Measurements from ENCODE around the genes DMXL2 and RAB27A.

GRCh38 chr15:51538201-51538675 lies 84.3 kb downstream of the DMXL2 start:
- PRO-cap, 2 experiments: no peak in any of the 2 experiments

GRCh38 chr15:51622262-51623345 lies at the start of gene DMXL2:
Gene DMXL2, minus strand, starts transcription at chr15:51622771.
- PRO-cap, 2 experiments: peak in 1 of 2 experiments; most common plus-strand start chr15:51623044 (in 1); most common minus-strand start chr15:51622988 (in 1)

DNA sequence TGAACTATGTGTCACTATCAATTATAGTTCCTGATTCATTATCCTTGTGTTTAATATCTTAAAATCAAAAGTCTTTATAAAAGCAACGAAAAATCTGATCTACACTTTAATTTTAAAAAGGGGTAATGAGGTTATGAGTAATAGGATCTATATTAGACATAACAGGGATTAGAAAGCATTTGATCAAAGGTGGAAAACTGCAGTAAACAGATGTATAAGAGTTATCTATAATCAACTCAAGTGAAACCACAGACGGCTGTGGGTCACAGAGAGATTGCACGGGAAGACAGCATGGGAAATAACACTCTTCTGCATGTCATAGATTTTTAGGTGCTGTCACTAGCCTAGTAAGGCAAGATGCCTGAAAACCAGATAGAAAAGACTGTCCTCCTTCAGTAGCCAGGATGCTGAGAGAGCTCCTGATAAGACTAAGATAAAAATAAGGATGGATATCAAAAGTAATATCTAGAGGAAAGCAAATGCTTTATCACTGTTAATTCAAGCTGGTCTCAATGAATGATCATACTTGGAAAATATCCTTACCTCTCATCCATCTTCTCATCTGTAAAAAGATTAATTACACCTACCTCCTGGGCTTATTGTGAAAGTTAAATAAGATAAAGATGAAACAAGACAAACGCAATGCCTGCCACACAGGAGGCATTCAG lies 1.8 kb downstream of the LYSMD2 start:
- PRO-cap, 2 experiments: no peak in any of the 2 experiments

- PRO-cap, 2 experiments: no peak in any of the 2 experiments
These were observed 12.3 kb downstream of the GNB5 start for GRCh38 chr15:52178946-52179149.

GRCh38 chr15:52293443-52294228 lies 2.0 kb downstream of the MYO5C start:
- PRO-cap, 2 experiments: no peak in any of the 2 experiments

- PRO-cap, 2 experiments: no peak in any of the 2 experiments
These were observed 36.4 kb downstream of the ATOSA start for GRCh38 chr15:52642565-52643332.

- PRO-cap, 2 experiments: no peak in any of the 2 experiments
These were observed 1.6 kb upstream of the ATOSA start for GRCh38 chr15:52680656-52681313.

- PRO-cap, 2 experiments: no peak in any of the 2 experiments
These were observed 37.2 kb downstream of the ONECUT1 start for GRCh38 chr15:52752884-52753339.

- PRO-cap, 2 experiments: no peak in any of the 2 experiments
These were observed 2.1 kb downstream of the ONECUT1 start for GRCh38 chr15:52787924-52788599.

DNA sequence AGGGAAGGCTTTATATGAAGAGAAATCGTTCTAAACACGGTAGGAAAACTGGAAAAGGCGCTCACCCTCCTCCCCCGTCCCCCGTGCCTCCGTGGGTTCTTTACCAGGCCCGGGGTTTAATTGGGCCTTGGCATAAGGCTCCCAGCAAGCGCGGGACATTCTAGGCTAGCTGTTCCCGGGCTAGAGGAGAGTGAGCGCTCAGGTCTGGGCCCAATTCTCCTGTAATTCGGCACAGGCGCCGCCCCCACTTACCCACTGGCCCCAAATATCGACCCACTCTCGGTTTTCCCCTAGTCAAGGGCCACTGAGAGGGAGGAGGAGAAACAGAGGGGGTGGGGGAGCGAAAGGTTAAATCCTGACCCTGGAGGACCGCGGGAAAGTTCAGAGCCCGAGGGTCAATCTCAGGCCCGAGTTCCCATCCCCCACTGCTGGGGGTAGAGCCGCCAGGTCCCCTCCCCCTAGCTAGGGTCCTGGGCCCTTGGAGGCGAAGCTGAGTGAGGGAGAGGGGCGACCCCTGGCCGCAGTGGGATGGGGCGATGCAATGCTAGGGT lies 8.4 kb upstream of the ONECUT1 start:
- PRO-cap, 2 experiments: no peak in any of the 2 experiments

DNA sequence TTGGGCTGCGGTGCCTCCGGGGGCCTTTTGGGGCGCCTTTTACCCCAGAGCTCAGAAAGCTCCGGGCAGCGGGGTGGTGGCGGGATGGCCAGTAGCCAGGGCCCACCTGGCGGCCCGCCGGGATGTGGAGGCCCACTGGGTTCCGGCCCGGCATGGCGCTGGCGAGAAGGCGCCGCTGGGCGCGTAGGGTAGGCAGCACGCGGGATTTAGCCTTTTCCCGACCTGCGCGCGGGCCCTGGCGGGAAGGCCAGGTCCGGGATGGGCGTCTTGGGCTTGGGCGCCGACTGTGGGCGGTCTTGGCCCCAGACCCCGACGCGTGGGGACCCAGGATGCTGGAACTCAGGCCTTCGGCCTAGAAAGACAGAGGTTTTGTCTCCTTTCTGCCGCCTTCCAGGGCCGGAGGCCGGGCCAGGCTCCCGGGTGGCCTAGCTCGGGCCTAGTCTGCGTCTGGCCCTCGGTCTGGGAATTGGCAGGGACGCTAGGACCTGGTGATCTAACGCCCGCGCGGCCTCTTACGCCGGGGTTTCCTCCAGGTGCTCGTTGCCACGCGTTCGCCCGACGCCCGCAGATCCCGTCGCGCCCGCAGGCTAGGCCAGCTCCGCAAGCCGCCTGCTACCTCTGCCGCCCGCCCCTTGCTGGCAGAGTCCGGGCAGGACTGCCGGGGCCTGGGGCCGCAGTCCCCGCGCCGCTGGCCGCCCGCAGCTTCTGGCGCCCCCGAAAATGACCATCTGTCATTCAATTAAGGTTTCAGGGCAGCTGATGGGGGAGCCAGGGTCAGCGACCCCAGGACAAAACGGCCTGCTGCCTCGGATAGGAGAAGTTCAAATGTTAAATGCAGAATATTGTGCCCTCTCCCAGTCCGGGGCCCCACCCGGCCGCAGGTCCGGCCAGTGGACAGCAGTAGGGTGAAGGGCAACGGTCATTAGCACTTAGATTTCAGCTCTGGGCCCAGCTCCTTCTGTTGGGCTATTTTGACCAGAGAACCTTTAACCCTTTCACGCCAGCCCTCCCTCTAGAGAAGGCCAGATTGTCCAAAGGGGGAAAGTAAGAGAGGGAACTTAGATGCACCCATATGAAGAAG lies 15.8 kb upstream of the ONECUT1 start:
- PRO-cap, 2 experiments: no peak in any of the 2 experiments

- PRO-cap, 2 experiments: no peak in any of the 2 experiments
These were observed 324.9 kb upstream of the ONECUT1 start for GRCh38 chr15:53115036-53115429.

- PRO-cap, 2 experiments: no peak in any of the 2 experiments
These were observed 75.3 kb downstream of the WDR72 start for GRCh38 chr15:53683913-53684841.

DNA sequence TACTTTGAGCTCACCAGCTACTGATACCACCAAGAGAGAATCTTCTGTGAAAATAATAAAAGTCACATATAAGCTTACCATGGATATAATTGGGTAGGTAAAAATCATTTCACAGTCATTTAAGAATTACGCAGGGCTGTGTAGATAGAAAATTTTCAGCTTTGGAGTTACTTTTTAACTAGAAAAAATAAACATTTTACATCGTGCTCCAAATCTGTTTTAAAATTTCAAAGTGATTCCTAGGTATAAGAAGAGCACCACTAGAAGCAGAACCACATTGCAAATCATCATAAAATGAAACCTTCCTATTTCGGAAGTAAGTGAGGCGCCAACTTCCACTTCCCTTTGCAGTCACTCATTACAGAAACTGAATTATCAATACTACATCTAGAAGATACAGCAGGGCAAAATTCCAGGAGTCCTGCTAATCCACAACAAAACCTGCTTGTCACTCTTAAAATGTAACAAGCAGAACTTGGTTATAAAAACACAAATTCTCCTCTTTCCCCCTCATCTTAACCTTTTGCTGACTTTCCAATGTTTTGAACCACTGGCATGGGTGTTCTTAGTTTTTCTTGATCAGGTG lies 44.9 kb downstream of the WDR72 start:
- PRO-cap, 2 experiments: no peak in any of the 2 experiments

GRCh38 chr15:54277722-54278292 lies 299.6 kb downstream of the UNC13C start:
- PRO-cap, 2 experiments: no peak in any of the 2 experiments

GRCh38 chr15:54583681-54584220 lies 605.5 kb downstream of the UNC13C start:
- PRO-cap, 2 experiments: no peak in any of the 2 experiments

DNA sequence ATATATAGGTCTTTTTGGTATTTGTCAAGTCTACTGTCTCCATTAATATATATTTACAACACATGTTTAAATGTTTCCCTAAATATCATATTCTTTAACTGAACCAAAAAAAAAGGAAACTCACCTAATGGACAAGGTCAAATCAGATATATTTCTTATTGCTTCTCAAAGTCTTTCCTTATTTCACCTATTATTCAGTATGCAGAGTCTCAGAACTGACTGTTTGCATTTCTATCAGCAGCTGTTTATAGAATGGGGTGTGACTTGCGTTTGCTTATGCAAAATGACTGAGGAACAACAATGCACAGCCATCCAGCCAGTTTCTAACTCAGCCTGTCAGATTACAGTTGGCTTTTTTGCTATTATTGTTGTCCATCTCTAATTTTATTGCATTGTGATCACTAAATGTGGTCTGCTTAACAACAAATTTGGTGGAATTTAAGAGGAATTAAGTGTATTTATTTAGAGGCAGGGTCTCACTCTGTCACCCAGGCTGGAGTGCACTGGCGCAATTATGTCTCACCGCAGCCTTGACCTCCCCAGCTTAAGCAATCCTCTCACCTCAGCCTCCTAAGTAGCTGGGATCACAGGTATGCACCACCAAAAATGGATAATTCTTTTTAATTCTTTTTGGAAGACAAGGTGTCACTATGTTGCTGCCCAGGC lies 40.7 kb downstream of the RAB27A start:
- PRO-cap, 2 experiments: no peak in any of the 2 experiments

- PRO-cap, 2 experiments: peak in 1 of 2 experiments; most common plus-strand start chr15:55289836 (in 1); most common minus-strand start chr15:55289791 (in 1)
These were observed at the start of gene RAB27A for GRCh38 chr15:55289662-55290066. Gene RAB27A, minus strand, starts transcription at chr15:55289813.

DNA sequence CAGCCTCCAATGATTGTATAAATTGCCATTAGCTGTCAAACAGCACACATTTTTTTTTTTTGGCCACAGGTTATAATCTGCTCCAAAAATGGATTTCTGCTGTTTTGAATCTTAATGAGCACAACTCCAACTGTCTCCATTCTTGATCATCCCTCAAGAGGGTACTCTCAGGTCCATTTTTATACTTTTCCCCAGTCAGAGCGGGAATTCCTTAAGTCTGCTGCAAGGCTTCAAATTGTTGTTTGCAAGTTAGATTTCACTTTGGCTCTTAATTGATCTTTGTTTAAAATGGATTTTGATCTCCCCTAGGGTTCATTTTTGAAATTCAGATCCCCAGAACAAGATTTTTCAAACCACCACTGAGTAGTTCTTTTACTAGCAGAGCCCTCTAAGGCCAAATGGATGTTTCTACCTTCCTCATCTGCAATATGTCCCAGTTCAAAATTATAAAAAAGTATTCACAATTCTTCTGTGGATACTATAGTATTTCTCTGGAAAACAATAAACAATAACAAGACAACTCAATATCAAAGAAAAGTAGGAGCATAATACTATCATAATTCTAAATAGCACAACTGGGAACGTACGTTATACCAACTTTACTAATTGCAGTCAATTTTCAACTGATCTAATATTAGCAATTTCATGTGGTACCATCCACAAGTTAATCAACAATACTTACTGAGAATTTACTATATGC lies 36.9 kb upstream of the DNAAF4 start:
- PRO-cap, 2 experiments: no peak in any of the 2 experiments

DNA sequence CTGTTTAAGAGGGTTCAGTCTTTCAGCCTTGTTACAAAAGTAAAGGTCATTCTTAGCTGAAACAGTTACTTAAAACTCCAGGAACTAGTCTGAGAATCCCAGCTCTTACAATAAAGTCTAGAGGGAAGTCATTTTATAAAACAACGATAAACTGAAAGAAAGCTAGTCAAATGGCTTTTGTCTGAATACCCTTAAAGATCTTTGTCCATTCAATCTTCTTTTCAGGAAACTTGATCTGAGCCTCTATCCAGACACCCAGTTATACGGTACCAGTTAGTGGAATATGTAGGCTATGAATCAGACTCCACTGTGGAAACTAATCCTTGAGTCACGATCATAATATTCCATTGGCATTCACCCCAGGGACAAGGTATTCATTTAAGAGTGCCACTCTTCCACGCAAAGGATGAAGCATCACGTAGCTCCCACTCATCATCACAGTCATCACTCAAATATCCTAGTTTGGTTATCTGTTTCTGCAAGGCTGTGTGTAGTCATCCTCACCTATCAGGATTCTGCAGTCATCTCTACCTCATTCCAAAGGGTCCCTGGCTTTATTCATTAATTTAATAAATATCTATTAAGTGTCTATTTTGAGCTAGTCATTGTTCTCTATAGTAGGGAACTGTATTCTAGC lies 85.7 kb downstream of the NEDD4 start:
- PRO-cap, 2 experiments: no peak in any of the 2 experiments